GM23248 (cell line): ENCODE data around the gene TLR10.

- RAMPAGE, long total RNA = no peak
Observed at GRCh38 chr4:38677505-38677906, 13.5 kb downstream of the KLF3 start.

- RAMPAGE, long total RNA = no peak
Observed at GRCh38 chr4:38687442-38688224, 23.6 kb downstream of the KLF3 start.

- RAMPAGE, long total RNA = no peak
Observed at GRCh38 chr4:38780914-38781370, 1.8 kb downstream of the TLR10 start.

DNA sequence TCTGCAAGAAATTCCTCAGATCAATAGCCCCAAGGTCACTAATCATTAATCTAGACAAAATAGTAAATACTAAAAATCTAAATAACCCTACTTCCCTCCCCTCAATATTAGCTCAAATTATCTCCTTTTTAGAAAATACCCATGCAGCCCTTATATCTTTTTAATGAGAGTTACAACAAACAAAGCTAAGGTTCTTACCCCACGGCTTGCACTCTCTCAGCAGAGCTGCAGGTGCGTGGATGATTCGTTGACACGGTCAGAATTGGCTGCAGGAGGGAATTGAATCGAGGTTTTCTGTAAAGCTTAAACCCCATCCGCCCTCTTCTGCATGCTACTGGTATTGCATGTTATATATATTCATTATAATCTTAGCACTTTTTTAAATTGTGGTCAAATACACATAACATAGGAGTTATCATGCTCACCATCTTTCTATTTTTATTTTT is at the start of gene TLR10:
Gene TLR10 (minus strand): TSS at position 268 of the 446 bp plus-strand sequence.
- RAMPAGE, long total RNA = no peak

DNA sequence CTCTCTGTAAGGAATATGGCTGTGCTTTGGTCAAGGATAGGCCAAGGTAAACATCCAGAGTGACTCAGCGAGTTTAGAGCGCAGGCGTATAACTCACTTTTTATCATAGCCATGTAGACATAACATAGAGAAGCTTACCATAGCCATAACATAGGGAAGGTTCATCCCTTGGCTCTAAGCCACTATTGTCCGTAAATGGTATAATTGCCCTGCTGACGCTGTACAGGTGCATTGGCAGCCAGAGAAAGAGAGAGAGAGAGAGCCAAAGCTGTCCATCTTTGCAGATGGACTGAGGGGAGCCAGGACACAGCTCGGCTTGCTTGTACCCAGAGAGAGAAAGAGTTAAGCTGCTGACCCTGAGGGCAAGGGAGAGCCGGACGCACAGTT is 1.9 kb downstream of the TLR1 start:
- RAMPAGE, long total RNA = no peak

- RAMPAGE, long total RNA = no peak
Observed at GRCh38 chr4:39366888-39367071, 618 bp upstream of the RFC1 start.

- RAMPAGE, long total RNA = no peak
Observed at GRCh38 chr4:39375426-39375843, 9.3 kb upstream of the RFC1 start.

DNA sequence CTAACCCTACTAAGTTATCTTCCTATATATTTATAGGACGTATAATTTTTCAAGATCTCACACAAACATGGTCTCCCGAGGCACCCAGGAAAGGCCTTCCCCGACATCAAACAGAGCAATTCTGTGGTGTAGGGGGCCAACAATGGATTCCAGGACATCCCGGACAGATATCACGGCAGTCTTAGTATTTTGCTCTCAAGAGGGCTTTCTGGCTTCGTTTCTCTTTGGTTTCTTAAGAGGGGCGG is 706 bp downstream of the UGDH start:
- RAMPAGE, long total RNA = no peak

DNA sequence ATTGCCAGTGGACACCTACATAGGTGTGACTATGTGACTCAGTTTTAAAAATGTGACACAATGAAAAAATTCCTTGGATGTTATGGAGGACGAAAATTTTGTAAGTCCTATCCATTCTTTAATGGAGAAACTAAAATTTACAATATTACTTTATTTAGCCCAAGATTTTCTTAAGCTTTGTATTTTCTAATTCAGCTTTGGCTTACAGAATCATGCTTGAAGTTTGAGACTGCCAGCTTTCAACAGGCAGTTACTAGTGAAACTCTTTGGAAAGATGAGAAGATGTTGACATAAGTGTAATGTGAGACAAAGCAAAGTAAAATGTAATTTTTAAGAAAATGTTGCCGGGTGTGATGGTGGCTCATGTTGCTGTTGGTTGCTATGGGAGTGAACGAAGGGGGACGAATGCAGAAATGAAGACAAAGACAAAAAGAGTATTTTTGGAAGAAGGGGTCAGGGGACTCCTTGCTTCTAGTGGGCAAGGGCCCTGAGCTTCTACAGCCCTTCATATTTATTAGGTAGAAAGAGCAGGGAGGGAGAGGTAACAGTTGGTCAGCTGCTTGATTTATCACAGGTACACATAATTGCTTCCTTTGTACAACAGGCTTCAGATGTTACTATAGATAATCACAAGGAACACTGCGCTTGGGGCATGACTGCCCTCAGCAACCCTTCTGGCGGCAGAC is 11.8 kb upstream of the UGDH start:
- RAMPAGE, long total RNA = no peak

DNA sequence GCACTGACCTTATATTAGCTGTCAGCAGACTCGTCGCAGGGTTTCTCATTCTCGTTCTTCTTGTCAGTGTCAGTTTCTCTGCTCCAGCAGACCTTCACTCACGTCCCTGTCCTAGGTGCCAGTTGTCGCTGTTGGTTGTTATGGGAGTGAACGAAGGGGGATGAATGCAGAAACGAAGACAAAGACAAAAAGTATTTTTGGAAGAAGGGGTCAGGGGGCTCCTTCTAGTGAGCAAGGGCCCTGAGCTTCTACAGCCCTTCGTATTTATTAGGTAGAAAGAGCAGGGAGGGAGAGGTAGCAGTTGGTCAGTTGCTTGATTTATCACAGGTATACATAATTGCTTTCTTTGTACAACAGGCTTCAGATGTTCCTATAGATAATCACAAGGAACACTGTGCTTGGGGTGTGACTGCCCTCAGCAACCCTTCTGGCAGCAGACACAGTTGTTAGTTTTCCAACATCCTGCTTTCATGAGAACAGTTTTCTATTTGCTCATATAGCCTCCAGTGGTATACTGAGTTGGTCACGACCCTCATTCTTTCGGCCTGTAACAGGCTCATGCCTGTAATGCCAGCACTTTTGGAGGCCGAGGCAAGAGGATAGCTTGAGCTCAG is 16.7 kb upstream of the UGDH start:
- RAMPAGE, long total RNA = no peak

- RAMPAGE, long total RNA = no peak
Observed at GRCh38 chr4:39866402-39867171, 111.1 kb downstream of the PDS5A start.

- RAMPAGE, long total RNA = no peak
Observed at GRCh38 chr4:40193560-40193836, 3.3 kb upstream of the RHOH start.

- RAMPAGE, long total RNA = no peak
Observed at GRCh38 chr4:40238632-40239311, 41.9 kb downstream of the RHOH start.

DNA sequence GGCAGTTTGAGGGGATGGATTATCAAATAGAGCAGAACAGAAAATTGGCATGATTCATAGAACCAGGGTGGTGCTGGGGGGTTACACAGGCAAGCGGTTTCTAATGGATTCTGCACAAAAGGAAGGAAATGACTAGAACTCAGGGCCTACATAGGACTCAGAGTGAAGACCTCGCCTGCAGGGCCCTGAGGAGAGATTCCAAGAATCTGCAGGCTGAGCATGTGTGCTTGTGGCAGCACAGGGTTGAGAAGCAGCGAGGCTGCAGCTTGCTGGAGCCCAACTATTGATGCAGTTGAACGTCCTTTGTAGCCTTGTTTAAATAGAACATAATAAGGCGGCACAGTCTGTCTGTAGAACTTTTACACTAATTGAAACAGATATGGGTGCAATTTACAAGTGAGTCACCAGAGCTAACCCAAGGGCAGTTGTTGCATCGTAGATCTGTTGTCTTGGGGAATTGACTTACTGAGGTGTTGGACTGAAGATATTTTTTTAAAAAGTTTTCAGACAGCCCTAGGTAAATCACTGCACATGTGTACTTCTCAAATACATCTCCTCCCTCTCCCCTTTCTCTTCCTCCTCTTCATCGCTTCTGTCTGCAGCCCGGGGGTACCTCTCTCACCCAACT is 58.2 kb downstream of the RHOH start:
- RAMPAGE, long total RNA = no peak

GRCh38 chr4:40490681-40491221 is 138.9 kb downstream of the RBM47 start:
- RAMPAGE, long total RNA = no peak

DNA sequence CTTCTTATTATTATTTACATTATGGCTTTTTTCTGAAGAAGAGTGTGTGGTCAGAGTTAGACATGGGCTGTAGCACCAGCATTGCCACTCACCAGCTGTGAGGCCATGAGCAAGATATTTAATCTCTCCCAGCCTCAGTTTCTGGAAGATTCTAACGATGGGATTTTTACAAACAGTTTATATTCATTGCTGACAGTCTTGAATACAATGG is 1.3 kb upstream of the RBM47 start:
- RAMPAGE, long total RNA = no peak

DNA sequence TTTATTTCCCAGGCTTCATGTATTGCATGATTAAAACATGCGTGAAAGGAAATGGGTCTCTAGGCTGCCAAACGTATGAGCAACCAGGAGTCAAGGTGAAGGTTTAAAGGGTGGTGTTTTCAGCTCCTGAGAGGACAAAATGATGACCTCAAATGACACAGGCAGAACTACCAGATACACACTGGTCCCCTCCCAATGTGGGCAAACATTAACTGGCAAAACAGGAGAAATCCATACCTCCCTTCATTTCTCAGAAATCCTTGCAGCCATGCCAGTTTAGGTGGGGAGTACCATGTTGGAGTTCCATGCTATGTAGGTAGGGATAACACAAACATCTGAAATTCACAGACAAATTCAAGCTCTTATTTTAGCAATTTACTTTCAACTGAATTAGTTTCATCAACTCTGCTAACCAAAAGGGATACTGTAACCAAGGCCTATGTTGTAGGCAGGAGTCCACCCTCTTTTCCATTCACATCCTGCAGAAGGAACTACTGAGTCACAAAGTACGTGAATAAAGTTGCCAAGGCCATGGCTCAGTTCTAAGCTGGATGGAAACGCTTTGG is 58.5 kb upstream of the RBM47 start:
- RAMPAGE, long total RNA = no peak

DNA sequence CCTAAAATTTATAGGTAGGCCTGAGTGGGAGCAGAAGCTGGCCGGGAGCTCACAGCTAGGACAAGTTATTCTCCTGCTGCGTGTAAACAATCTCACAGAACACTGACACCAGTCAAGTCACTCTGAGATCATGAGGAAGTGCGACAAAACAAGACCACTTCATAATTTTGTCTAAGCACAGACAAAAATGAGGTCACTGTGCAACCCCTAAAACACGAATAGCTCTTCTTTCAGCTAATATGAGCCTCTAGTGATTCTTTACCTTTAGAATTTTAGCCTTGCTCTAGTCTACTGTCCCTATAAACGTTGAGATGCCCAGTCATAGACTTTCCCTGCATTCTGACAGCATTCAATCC is 15.2 kb upstream of the NSUN7 start:
- RAMPAGE, long total RNA = no peak

- RAMPAGE, long total RNA = no peak
Observed at GRCh38 chr4:41142938-41143777, 71.2 kb downstream of the APBB2 start.

GRCh38 chr4:41144716-41145329 is 69.5 kb downstream of the APBB2 start:
- RAMPAGE, long total RNA = no peak